Mammary epithelial cell (primary cell): ENCODE results near the gene C14orf28.

GRCh38 chr14:37036613-37037230 is 135.7 kb downstream of the SLC25A21 start:
- CAGE, long polyA plus RNA, result no peak
- RRBS, result no CpG with 5 or more reads among the region's 3 CpGs

DNA sequence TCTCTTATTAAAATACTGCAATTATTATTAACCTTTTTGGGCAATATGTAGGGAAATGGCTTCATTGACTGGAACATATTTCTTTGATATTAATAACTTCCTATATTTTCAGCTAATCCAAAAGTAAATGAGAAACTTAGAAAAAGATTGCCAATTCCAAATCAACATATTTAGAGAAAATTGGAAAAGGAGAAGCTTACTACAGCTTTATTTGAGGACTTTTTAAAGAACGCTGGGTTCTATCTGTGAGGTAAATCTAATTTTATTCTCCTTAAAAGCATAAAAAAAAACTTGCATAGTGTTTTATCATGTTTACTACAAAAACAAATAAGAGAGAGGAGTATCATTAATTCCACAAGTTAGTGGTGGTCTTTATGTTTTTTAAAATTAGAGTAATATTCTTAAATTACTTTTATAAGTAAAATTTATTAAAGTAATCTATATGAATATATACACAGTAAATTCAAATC is 49.3 kb downstream of the MIPOL1 start:
- CAGE, long polyA plus RNA, result no peak
- RRBS, result no CpG with 5 or more reads among the region's 1 CpG

DNA sequence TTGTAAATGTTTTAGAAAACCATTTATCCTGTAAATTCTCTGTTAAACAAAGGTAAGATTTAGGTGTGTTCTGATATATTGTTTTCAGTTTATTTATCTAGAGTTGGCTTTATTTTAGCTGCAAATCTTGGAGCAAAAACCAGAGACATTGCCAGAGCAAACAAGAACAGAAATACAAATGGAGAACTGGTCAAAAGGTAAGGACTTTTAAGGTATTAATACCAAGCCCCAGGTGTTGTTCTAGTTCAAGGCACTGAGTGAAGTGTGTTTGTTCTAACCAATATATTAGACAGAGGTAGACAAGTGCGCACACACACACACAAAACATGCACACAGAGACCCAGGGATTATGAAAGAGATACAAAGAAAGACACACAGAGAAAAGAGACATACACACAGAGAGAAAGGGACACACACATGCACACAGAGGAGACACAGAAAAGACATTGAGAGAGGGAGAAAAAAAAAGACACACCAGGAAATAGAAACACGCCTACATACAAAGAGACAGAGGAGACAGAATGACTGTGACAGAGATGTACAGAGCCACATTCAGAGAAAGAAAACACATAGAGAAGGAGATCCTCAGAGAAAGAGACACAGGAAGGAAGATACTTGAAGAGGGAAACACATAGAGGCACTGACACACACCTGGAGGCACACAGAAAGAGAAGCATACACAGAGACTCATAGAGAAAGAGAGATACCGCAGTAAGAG is 50.1 kb downstream of the MIPOL1 start:
- CAGE, long polyA plus RNA, result no peak
- RRBS, result no CpG with 5 or more reads among the region's 3 CpGs

GRCh38 chr14:37587514-37588103 is 7.4 kb downstream of the FOXA1 start:
- CAGE, long polyA plus RNA, result no peak
- RRBS, result 5% methylated on average over 11 of the region's 24 CpGs

GRCh38 chr14:38906060-38906464 is 197.0 kb downstream of the SEC23A start:
- CAGE, long polyA plus RNA, result no peak
- RRBS, result no CpG with 5 or more reads among the region's 2 CpGs

GRCh38 chr14:39103589-39103811 is 465 bp upstream of the SEC23A start:
- CAGE, long polyA plus RNA, result no peak
- RRBS, result no CpG with 5 or more reads among the region's 5 CpGs

DNA sequence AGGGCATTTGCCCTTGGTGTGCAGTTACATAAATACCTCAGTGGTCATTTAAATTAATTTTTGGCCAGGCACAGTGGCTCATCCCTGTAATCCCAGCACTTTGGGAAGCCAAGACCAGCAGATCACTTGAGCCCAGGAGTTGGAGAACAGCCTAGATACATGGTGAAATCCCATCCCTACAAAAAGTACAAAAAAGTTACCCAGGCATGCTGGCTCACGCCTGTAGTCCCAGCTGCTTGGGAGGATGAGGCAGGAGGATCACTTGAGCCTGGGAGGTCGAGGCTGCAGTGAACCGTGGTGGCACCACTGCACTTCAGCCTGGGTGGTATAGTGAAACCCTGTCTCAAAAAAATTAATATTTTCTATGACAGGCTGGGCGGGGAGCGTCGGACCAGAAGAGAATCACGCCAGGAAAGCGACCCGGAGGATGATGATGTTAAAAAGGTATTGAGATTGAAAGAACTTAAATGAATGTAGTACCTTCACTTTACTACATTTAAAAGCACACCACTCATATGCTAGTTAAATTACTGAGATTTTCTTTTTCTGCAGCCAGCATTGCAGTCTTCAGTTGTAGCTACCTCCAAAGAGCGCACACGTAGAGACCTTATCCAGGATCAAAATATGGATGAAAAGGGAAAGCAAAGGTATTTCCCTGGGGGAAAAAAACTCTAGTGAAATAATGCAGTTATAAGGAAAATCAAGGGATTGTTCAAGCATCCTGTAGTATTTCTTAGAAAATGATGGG is 2.2 kb downstream of the PNN start:
- CAGE, long polyA plus RNA, result no peak
- RRBS, result no CpG with 5 or more reads among the region's 11 CpGs

GRCh38 chr14:39177789-39178086 is 2.7 kb downstream of the PNN start:
- CAGE, long polyA plus RNA, result no peak
- RRBS, result no CpG with 5 or more reads among the region's 2 CpGs

- CAGE, long polyA plus RNA, result no peak
- RRBS, result no CpG with 5 or more reads among the region's 8 CpGs
These were observed 5.4 kb downstream of the PNN start for GRCh38 chr14:39180408-39180945.

DNA sequence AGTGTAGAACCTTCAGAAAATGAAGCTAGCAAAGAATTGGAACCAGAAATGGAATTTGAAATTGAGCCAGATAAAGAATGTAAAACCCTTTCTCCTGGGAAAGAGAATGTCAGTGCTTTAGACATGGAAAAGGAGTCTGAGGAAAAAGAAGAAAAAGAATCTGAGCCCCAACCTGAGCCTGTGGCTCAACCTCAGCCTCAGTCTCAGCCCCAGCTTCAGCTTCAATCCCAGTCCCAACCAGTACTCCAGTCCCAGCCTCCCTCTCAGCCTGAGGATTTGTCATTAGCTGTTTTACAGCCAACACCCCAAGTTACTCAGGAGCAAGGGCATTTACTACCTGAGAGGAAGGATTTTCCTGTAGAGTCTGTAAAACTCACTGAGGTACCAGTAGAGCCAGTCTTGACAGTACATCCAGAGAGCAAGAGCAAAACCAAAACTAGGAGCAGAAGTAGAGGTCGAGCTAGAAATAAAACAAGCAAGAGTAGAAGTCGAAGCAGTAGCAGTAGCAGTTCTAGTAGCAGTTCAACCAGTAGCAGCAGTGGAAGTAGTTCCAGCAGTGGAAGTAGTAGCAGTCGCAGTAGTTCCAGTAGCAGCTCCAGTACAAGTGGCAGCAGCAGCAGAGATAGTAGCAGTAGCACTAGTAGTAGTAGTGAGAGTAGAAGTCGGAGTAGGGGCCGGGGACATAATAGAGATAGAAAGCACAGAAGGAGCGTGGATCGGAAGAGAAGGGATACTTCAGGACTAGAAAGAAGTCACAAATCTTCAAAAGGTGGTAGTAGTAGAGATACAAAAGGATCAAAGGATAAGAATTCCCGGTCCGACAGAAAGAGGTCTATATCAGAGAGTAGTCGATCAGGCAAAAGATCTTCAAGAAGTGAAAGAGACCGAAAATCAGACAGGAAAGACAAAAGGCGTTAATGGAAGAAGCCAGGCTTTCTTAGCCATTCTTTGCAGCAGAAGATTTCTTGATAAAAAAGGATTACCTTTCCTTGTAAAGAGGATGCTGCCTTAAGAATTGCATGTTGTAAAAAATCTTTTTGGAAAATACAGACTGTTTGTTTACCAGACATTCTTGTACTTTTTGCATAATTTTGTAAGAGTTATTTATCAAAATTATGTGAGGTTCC is 6.3 kb downstream of the PNN start:
- CAGE, long polyA plus RNA, result no peak
- RRBS, result no CpG with 5 or more reads among the region's 12 CpGs

- CAGE, long polyA plus RNA, result no peak
- RRBS, result no CpG with 5 or more reads among the region's 7 CpGs
These were observed 21.1 kb downstream of the FBXO33 start for GRCh38 chr14:39411105-39411462.

DNA sequence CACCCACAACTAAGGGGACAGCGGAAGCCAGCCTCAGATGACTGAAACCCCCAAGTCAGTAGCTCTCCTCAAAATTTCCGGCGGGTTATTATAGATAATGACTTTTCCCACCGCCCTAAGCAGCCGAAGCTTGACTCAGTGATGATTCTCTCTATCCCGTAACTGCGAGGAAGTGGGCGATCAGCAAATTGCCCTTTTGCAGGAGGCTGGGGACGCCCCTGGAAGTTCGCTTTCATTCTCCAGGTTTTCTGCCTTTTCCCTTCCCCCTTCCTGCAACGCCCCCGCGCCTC is 351 bp upstream of the LRFN5 start:
- CAGE, long polyA plus RNA, result no peak
- RRBS, result no CpG with 5 or more reads among the region's 13 CpGs

DNA sequence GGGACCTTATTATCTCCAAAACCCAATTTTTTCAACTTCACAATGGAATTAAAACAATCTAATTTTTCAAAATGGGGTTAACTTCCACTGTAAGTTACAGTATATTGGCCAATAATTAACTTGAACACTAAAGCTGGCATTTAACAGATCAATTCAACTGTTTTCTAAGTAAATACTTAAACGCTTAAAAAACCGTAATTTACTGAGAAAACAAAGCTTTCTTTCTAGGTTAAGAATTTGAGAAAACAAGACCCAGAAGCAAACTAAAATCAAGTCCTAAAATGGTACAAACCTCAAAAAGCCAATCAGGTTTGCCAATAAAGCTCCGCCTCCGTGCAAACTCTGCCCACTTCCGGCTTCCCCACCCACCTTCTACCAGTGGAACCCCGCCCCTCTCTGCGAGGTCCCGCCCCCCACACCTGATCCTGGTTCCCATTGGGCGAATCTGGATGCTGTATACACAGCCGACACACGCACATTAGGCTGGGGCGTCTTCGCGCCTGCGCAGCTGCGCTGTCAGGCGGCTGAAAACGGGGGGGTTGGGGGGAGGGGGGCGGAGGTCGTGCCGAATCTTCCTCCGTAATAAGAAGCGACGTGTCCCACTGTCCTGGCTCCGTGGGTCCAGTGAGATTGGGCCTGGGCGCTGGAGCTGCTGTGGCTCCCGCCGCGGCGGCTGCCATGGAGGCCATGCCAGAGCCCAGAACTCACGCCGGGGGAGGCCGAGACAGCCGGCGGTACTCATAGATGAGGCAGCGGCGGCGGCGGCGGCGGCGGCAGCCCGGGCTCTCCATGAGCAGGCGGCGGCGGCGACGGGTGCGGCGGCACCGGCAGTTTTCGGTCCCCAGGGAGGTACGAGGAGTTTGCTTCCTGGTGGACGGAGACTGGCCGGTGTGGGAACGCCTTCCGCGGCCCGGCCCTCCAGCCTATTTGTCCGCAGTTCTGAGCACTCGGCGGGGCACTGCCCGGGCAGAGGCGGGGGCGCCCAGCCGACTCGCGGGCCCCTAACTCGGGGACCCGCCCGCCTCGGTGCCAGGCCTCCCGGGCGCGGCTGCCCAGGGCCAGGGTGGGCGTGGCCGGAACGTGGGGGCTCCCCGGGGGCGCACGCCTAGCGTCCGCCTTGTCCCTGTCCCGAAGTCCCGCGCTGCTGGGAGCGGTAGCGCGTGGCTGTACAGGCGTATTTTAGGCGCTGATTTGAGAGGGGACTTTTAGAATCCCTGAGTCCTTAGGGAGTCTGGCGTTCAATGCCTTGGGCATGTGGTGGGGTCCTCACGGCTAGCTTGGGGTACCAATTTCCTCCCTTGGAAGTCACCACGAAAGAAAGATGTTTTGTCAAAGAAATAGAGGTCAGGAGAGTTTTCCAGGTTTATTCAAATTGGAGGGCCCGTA is at the start of gene C14orf28:
TSS of gene C14orf28 (plus strand) at position 556 of the 1,386 bp plus-strand sequence.
- CAGE, long polyA plus RNA, result no peak
- RRBS, result 2% methylated on average over 38 of the region's 95 CpGs

DNA sequence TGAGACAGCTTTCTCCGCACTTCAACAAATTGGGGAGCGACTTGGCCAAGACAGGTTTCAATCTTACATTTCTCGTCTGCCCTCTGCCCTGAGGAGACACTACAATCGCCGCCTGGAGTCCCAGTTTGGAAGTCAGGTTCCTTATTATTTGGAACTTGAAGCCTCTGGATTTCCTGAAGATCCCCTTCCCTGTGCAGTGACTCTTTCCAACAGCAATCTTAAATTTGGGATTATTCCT is 1.2 kb downstream of the TOGARAM1 start:
- CAGE, long polyA plus RNA, result no peak
- RRBS, result no CpG with 5 or more reads among the region's 5 CpGs

DNA sequence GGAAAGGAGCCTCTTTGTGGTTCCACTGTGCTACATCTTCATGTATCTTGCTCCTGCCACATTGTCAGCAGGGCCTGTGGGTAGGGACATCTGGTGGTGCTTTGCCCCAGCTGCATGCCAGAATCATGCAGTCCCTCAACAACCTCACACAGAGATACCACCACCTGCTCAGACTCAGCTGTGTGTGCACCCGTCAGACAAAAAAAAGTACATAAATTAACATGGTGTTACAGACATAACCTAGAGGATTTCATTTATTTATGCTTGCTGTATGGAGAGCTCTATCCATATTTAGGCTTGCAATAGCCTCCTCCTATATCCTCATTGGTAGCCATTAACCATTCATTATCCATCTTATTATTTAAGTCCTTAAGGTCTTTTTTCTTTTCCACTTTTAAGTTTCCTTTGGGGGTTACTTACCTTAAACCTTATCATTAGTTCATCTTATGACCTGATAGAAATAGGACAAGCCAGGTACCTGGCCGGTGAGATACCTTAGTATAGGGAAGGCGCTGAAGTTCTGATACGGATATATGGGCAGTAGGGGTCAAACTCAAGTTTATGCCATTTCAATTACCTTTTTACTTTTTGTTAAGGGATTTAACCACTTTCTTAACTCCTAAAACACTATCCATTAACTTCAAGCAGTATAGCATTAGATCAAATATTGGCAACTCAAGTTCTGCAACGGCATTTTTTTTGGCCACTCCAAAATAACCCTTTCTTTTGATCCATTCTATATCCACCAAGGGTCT is 50.8 kb downstream of the MIS18BP1 start:
- CAGE, long polyA plus RNA, result no peak
- RRBS, result no CpG with 5 or more reads among the region's 5 CpGs

- CAGE, long polyA plus RNA, result no peak
- RRBS, result no CpG with 5 or more reads among the region's 5 CpGs
These were observed 33.1 kb downstream of the MIS18BP1 start for GRCh38 chr14:45219742-45220416.

DNA sequence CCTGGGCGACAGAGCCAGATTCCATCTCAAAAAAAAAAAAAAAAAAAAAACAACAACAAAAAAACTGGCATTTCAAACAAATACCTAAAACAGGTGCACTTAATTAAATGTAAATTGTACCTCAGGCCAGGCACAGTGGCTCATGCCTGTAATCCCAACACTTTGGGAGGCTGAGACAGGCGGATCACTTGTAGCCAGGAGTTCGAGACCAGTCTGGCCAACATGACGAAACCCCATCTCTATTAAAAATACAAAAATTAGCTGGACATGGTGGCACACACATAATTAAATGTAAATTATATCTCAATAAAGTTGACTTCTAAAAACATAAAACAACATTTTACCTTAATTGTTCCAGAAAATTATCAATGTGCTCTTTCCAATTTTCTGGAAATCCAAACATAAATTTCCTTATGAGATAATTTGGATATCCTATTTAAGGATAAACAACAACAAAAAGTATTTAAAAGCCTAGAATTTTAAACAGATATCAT is 20.6 kb downstream of the MIS18BP1 start:
- CAGE, long polyA plus RNA, result no peak
- RRBS, result no CpG with 5 or more reads among the region's 4 CpGs

DNA sequence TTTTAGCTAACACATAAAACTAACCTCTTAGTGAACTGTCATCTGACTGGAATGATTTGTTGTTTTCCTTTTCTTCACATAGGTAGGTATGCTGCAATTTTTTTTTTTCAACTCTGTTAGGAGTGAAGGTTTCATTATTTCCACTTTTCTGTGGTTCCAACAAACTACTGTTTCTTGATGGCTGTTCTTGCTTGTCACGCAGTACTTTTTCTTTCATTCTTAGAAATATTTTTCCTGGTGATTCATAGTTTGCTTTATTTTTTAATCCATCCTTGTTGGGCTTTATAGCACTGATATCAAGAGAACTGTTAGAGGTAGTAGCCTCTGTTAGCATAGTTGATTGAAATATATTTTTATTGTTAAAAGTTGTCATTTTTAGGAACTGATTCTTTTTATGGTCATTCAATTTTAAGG is 6.3 kb downstream of the MIS18BP1 start:
- CAGE, long polyA plus RNA, result no peak
- RRBS, result no CpG with 5 or more reads among the region's 1 CpG

- CAGE, long polyA plus RNA, result no peak
- RRBS, result no CpG with 5 or more reads among the region's 27 CpGs
These were observed 1.6 kb downstream of the RPS29 start for GRCh38 chr14:49584288-49585267.

DNA sequence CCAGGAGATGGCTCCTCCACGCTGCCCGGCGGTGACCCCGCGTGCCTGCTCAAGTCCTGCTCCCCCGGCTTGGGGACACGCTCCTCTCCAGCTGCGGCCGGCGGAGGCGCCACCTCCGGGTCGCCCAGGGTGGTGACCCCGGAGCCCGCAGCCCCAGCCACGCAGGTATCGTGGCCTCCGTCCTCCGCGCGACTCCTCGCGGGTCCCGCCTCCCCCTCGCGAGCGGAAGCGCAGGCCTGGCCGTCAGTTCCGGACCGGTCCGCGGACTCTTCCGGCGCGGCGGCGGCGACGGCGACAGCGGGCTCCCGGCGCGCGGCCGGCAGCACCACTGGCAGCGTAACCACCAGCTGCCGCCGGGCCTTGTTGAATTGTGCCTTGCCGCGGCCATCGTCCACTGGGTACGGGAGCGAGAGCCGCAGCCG is 1.3 kb downstream of the DNAAF2 start:
- CAGE, long polyA plus RNA, result no peak
- RRBS, result 6% methylated on average over 20 of the region's 57 CpGs